ENCODE results near the genes GNMT, CUL7, GTPBP2 and MAD2L1BP.

- PRO-cap, result no peak
- RAMPAGE, long total RNA, result no peak
Observed at GRCh38 chr6:42845243-42845854, 34.1 kb upstream of the RPL7L1 start.

DNA sequence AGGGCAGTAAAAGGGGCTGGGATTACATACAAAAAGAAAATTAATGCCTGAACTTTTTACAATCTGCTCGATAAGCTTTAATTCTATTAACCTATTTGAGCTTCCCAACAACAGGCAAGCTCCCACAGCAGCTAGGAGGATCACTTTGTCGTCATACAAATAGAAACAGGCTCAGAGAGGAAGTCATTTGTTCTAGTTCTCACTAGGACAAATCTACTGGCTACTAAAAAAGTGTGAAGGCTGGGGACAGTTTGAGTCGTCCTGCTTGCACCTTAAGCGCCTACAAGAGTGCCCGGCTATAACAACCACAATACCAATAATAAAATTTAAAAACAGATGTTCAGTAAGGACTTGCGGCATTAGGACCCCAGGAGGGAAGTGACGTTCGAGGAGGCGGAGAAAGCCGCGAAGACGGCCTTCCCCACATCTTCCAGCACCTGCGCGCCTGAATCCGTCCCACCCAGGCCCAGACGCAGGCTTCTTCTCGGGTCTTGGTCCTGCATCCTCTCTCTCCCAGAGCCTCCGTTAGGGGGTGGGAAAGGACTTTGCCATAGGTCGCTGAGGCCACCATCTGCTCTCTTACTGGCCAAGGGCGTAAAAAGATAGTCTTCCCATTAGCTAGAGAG is 439 bp upstream of the CNPY3 start:
- PRO-cap, result no peak
- RAMPAGE, long total RNA, result start-site peak on the minus strand centred at position 503 of the sequence, 38 bp wide, 35 and 138 reads in 2 replicates

GRCh38 chr6:42959998-42961006 is at the start of gene GNMT:
GNMT (plus strand) TSS chr6:42960754.
- PRO-cap, result no peak
- RAMPAGE, long total RNA, result no peak

DNA sequence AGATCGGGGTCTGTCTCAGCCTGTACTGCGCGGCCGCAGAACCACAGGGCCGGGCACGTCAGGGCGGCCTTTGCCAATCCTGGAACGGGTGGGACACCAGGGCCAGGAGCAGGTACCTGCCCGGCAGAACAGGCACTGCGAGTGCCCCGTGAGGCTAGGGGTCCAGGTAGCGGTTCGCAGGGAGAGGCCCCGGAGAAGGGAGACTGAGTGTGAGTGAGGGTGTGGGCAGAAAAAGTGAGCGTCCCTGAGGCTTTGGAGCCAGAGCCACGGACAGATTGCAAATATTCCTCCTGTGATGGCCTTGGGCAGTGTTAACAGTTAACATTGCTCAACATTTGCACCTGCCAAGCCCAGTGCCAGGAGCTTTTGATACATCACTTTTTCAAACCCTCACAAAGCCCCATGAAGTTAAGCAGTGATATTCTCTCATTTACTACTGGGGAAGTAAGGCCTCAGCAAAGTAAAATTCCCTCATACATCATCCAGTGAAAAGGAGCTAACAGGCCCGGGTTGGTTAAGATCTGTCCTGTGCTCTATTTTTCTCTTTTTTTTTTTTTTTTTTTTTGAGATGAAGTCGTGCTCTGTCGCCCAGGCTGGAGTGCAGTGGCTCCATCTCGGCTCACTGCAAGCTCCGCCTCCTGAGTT is 575 bp downstream of the GNMT start:
- PRO-cap, result no peak
- RAMPAGE, long total RNA, result no peak

DNA sequence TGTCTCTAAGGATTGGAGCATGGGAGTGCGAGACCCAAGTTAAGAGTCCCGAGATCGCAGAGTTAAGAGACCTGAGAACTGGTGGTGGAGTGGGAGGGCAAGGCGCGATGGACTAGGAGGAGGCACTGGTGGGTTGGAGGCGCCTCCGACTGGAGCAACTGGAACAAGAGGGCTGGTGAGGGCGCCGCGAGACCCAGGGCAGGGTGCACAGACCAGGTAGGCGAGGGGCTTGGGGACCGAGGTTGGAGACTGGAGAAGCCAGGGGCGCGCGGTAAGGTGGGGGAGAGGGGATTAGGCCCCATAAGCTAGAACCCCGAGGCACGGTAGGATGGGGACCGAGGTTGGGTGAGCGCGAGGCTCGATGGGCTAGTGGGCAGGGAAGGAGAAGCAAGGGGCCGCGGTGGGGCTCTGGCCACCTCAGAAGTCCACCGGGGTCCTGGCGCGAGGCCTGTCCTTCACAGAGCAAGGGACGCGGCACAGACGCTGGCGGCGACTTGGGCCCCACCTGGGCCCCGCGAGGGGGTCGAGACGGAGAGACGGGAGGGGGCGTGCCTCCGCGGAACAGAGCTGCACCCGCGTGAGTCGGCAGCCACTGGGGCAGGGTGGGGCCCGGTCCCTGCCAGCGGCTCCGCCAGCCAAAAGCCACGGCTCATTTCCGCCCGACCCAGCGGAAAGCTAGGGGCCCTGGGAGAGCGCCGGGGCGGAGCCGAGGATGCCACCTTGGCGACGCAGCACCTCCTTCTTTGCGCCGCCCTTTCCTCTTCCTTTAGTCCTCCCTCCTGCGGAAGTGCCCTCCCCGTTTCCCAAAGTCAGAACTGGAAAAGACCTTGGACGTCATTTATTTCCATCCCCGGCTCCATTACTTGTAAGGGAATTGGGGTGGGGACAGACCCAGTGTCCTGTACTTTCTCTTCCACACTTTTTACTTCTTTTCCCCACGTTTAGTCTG is at the start of gene CUL7:
Gene CUL7 (minus strand): TSS at position 646 of the 949 bp plus-strand sequence.
- PRO-cap, result no peak
- RAMPAGE, long total RNA, result no peak

DNA sequence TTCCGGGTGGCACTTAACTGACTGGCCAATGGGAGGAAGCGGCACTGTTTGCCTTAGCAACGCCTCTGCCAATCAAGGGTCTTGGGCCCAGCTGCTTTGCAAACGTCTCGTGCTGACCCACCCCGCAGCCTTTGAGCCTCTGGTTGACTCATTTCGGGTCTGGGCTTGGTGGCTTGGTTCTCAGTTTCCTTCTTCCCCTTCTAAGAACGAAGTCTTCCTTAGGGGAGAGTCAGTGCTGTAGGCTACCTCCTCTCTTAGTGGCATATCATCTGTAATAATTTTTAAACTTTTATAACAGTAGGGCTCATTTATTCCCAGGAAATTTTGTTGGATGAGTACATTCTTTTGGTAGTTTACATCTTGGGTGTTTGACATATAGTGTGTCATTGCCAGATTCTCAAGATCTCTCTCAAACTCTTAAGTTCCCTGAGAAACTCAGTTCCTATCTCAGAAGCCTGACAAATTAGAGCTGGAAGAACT is 3.7 kb downstream of the SRF start:
- PRO-cap, result no peak
- RAMPAGE, long total RNA, result no peak

- PRO-cap, result no peak
- RAMPAGE, long total RNA, result no peak
Observed at GRCh38 chr6:43205830-43206199, 23.5 kb downstream of the DNPH1 start.

DNA sequence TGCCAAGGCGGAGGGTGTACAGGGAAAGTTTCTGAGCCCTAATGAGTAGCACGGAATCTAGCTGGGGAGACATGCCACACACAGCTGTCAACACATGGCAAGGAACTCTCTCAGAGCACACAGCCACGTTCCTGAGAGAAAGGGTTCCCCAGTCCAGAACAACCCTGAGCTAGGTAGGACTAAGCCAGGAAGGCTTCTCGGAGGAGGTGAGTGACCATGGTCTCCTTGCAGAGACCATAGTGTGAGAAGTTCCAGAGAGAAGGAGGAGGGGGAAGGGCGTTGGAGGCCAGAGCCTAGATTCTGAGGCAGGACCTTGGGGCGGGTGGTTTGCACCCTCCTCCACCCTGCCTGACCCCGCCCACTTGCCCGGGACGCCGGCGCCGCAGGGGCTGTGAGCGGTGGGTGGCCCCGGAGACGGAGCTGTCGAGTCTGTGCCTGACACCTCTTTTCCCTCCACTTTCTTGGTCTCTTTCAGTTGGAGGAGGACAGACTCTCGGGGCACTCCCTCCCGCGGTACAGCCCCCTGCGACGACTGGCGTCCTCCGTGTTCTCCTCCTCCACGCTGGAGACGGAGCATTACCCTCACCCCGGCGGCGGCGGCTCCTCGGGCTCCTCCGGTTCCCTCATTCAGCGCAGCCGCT is 26.0 kb downstream of the TTBK1 start:
- PRO-cap, result no peak
- RAMPAGE, long total RNA, result no peak

DNA sequence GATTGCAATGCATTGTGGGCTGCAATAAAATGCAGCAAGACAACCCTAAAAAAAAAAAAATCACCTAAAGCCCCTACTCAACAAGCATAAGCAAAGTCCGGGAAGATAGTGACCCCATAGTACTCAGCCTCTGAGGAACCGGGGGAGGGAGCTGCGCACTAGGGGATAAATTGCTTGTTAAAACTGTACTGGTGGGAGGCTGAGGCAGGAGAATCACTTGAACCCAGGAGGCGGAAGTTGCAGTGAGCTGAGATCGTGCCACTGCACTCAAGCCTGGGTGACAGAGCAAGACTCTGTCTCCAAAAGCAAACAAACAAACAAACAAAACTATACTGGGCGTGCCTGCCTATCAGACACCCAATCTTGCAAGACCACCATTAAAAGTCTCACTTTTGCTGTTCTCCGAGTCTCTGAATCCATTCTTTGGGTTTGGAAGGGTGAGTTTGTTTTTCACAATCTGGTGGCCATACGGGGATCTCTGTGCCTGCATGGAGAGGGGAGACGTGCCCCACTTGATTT is 21.7 kb upstream of the ZNF318 start:
- PRO-cap, result no peak
- RAMPAGE, long total RNA, result no peak

DNA sequence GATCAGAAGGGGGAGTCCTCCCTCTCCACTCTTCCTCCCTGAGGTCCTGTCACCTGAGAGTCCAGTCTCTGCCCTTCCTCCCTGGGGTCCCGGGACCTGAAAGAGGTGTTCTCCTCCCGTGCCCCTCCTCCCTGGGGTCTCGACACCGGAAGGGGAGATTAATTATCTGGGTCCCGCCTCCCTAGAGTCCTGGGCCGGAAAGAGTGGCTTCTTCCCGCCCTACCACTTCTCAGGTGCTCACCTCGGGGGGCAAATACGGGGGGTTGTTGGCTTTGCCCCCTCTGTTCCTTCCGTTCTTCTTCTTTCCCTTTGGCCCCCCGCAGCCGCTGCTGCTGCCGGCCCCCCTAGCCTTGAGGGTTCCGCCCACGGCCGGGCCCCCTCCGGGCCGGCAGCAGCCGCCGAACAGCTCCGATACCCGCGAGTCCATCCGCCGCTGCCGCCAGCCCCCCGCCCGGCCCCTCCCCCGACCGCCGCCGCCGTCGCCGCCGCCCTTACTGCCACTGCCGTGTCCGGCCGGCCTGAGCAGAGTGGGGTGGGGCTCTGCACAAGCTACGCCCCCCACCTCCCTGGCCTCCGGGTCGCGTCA is at the start of gene GTPBP2:
Gene GTPBP2 (minus strand): TSS at position 529 of the 586 bp plus-strand sequence.
- PRO-cap, result no peak
- RAMPAGE, long total RNA, result no peak

- PRO-cap, result no peak
- RAMPAGE, long total RNA, result start-site peak on the plus strand at chr6:43635845-43635893, 182 and 62 reads in 2 replicates
Observed at GRCh38 chr6:43635388-43636566, at the start of gene MAD2L1BP. MAD2L1BP (plus strand) TSS chr6:43635840.

- PRO-cap, result no peak
- RAMPAGE, long total RNA, result no peak
Observed at GRCh38 chr6:43698589-43699267, 11.1 kb upstream of the MRPS18A start.

DNA sequence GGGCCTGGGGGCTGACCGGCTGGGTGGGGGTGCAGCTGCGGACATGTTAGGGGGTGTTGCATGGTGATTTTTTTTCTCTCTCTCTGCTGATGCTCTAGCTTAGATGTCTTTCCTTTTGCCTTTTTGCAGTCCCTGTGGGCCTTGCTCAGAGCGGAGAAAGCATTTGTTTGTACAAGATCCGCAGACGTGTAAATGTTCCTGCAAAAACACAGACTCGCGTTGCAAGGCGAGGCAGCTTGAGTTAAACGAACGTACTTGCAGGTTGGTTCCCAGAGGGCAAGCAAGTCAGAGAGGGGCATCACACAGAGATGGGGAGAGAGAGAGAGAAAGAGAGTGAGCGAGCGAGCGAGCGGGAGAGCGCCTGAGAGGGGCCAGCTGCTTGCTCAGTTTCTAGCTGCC is 11.8 kb downstream of the VEGFA start:
- PRO-cap, result no peak
- RAMPAGE, long total RNA, result no peak

DNA sequence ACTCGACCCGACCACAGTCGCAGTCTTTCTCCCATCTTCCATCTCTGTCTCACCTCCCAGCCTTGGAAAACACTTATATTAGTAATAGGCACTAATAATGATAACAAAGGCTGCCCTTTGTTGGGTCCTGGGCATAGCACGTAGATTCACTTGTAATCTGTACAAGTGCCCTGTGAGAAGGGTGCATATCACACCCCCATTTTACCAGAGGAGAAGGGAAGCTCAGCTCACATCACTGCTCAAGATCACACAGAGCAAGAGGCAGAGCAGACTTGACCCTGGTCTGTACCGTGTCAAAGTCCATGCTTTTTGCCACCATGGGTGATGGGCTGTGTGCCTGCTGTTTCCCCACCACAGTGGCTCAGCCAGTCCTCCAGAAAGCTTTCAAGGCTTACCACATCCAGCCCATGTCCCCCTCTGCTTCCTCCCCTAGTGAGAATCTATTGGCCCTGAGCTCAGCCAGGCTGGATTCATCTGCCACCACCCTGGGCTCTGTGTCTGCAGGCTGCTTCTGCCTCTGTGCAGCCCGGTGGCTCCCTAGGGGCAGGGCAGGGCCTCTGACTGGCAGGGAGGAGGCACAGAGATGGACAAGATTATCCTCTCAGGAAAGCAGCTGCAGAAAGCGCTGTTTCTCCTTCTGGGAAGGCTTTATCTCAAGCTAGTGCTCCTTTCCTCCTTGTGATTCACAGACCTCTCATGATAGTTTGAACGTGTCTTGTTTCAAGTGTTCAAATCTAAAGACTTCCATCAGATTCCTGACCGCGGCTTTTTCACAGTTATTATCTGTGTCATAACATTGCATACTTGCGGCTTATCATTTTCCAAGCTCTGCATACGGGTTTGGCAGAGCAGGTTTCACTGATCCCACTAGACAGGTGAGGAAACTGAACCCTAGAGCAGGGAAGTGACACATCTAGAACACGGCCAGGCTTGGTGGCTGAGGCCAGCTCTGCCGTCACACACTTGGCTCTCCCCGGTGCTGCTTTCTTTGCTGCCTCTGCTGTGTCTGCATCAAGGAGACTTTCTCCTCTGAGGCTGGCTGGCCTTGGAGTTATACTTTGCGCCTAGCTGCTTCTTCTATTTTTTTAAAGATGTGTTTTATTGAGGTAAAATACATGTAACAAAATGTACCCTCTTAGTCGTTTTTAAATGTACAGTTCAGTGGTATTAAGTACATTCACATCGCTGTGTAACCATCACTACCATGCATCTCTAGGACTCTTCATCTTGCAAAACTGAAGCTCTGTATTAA is 37.5 kb downstream of the VEGFA start:
- PRO-cap, result no peak
- RAMPAGE, long total RNA, result no peak

DNA sequence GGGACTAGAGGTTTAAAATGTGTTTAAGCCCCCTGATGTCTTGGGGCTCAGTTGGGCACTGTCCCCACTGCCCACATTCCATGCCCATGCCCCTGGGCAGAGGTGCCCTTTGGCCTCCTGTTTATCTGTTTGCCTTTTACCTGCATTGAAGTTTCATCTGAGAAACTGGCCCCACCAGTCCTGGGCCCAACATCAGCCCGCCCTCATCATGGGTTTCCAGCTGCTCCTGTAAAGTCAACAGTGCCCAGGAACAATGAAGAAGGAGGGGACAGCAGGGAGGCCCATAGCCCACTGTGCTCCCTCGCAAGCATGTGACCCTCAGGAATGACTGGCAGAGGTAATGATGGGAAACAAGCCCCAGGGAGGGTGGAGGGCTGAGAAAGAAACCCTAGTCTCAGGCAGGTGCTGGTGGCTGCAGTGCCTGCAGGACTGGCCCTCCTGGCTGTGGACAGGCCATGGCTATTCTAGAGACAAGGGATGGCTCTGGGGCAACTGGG is 104.3 kb downstream of the VEGFA start:
- PRO-cap, result no peak
- RAMPAGE, long total RNA, result no peak

DNA sequence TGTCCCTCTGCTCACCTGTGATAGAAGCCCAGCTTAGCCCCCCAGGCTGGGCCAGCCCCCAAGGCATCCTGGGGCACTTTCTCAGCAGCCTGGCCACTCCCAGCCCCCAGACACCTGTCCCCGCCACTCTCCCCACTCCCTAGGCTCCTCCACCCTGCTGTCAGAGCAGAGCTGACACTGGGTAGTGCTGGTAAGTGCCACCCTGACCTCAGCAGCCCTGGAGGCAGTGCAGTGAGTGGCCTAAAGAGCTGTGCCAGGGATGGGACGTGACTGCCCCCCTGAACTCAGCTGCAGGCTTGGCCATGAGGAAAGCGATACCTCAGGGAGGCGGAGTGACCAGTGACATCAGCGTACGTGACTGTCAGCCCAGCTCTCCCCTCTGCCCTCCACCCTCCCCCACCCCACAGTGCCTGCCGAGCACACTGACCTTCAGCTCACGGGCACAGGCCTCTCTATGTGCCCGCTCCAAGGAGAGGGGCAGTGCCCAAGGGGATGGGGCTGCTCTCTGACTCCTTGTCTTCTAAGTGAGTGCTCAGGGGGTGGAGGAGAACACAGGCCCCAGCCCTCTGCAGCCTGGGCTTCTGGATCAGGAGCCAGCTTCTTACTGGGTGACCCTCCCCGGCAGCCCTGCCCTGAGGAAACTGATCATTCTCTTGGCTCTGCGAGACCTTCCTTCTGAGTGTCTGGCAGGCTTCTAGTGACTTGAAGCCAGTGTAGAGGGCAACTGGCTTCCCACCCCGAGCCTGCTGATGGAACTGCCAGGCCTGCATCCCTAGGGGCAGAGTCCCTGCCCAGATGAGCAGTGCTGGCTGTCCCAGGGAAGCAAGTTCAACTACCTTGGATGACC is 172.7 kb downstream of the MRPL14 start:
- PRO-cap, result no peak
- RAMPAGE, long total RNA, result no peak

GRCh38 chr6:43993835-43994459 is 133.3 kb downstream of the MRPL14 start:
- PRO-cap, result no peak
- RAMPAGE, long total RNA, result no peak

- PRO-cap, result no peak
- RAMPAGE, long total RNA, result no peak
Observed at GRCh38 chr6:44003230-44003825, 123.9 kb downstream of the MRPL14 start.

DNA sequence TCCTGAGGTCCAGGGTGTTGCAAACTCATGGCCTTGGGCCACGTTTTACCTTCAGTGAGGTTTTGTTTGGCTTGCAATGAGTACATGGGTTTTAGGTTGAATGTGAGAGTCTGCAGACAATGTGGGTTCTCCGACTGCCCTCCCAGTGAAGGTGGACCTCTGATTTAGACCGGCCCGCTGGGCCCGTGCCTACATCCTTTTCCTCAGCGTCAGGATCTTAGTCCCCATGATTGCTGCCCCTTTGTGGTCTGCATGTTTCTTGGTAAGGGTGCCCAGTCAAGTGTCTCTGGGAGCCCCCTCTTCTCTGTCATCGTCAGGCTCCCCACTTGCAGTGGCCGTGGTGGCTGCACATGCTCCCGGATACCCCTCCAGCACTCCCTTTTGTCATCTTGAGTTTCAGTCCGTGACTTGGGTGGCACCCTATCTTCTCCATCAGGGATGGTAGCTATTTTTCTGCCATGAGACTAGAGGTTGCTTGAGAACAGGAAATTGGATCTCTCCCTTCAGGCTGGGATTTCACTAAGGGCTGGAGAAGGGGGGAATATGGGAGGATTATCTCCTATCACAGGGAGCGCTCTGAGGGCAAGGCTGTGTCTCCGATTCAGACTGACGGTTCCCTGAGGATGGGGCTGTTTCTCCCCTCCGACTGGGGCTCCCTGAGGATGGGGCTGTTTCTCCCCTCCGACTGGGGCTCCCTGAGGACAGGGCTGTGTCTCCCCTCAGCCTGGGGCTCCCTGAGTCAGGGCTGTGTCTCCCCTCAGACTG is 123.2 kb downstream of the MRPL14 start:
- PRO-cap, result no peak
- RAMPAGE, long total RNA, result no peak

DNA sequence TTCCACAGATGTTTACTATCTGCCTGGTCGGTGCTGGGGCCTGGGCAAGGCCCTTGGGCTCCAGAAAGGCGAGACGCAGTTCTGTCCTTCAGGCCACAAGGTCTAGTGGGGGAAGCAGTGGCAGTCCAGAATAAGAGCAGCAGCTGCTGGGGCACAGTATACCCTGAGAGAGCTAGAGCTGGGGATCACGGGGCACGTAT is 103.1 kb downstream of the MRPL14 start:
- PRO-cap, result no peak
- RAMPAGE, long total RNA, result no peak

Data from spinal cord (tissue), 3 donors.